Mammary epithelial cell (primary cell): ENCODE measurements around a stretch of chr5.

- CAGE, long polyA plus RNA: no peak
- RRBS: no CpG with 5 or more reads among the region's 15 CpGs
These were observed 14.0 kb downstream of the MATR3 start for GRCh38 chr5:139306937-139308456.

DNA sequence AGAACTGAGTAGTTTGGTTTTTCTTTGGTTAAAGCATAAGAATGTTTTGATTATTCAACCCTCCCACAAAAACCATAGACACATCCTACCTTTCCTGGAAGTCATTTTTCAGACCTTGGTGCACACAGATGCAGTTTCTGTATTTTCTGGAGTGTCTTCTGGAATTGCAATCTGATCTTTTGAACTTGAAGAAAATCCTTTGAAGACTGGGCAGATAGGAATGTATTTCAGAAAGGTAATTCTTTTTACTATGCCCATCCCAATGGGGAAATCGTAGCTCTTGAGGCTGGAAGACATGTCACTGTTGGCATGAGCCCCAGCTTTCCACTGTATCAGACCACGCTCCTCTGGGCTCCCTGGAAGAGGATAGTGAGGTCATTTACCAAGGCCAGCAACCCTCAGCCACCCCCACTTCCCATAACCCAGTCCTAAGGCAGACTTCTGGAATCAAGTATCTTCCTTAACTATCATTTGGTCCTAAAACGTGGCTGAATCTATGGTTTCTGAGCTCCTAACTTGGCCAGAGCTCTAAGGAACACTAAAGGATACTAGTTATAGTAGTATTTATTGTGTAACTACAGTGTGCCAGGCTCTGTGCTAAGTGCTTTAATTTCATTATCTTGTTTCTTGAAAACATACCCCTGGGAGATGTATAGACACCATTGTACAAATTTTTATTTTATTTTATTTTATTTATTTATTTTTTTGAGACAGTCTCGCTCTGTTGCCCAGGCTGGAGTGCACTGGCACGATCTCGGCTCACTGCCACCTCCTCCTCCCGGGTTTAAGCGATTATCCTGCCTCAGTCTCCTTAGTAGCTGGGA, 11.0 kb downstream of the SLC23A1 start:
- CAGE, long polyA plus RNA: no peak
- RRBS: no CpG with 5 or more reads among the region's 8 CpGs

- CAGE, long polyA plus RNA: no peak
- RRBS: no CpG with 5 or more reads among the region's 1 CpG
These were observed 14.9 kb upstream of the SPATA24 start for GRCh38 chr5:139418769-139419122.

GRCh38 chr5:139443502-139444596, 4.5 kb upstream of the DNAJC18 start:
- CAGE, long polyA plus RNA: no peak
- RRBS: no CpG with 5 or more reads among the region's 6 CpGs

- CAGE, long polyA plus RNA: no peak
- RRBS: no CpG with 5 or more reads among the region's 8 CpGs
These were observed 3.9 kb downstream of the STING1 start for GRCh38 chr5:139478554-139479184.

GRCh38 chr5:139480904-139481610, 1.5 kb downstream of the STING1 start:
- CAGE, long polyA plus RNA: no peak
- RRBS: no CpG with 5 or more reads among the region's 13 CpGs

DNA sequence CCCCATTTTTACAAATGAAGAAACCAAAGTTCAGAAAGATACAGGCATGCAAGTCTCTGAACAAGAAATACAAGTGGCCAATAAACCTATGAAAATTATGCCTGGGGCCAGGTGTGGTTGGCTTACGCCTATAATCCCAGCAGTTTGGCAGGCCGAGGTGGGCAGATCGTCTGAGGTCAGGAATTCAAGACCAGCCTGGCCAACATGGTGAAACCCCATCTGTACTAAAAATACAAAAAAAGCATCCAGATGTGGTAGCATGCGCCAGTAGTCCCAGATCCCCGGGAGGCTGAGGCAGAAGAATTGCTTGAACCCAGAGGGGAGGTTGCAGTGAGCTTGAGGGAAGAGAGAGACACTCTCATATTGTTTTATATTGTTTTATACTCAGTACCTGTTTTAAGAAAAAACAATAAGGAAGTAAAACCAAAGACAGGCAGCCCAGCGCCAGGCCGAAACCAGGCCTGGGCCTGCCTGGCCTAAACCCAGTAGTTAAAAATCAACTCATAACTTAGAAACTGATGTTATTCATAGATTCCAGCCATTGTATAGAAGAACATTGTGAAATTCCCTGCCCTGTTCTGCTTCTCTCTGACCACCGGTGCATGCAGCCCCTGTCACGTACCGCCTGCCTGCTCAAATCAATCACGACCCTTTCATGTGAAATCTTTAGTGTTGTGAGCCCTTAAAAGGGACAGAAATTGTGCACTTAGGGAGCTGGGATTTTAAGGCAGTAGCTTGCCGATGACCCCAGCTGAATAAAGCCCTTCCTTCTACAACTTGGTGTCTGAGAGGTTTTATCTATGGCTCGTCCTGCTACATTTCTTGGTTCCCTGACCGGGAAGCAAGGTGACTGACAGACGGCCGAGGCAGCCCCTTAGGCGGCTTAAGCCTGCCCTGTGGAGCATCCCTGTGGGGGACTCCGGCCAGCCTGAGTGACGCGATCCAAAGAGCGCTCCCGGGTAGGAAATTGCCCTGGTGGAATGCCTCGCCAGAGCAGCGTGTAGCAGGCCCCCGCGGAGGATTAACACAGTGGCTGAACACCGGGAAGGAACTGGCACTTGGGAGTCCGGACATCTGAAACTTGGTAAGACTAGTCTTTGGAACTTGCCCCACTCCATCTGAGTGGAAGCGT, 35.2 kb upstream of the UBE2D2 start:
- CAGE, long polyA plus RNA: no peak
- RRBS: no CpG with 5 or more reads among the region's 29 CpGs

DNA sequence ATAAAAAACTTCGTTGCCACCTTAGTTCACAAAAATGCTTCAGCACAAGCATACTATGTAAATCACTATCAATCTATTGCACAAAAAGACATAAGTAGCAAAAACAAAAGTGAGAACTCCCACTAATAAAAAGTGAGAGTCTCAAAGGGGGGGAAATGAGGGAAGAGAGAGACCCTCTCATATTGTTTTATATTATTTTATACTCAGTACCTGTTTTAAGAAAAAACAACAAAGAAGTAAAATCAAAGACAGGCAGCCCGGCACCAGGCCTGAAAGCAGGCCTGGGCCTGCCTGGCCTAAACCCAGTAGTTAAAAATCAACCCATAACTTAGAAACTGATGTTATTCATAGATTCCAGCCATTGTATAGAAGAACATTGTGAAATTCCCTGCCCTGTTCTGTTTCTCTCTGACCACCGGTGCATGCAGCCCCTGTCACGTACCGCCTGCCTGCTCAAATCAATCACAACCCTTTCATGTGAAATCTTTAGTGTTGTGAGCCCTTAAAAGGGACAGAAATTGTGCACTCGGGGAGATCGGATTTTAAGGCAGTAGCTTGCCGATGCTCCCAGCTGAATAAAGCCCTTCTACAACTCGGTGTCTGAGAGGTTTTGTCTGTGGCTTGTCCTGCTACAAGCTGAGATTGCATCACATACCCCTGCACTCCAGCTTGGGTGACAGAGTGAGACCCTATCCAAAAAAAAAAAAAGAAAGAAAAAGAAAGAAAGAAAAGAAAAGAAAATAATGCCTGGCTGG, 30.0 kb upstream of the UBE2D2 start:
- CAGE, long polyA plus RNA: no peak
- RRBS: no CpG with 5 or more reads among the region's 9 CpGs

GRCh38 chr5:139573441-139573932, 12.3 kb downstream of the UBE2D2 start:
- CAGE, long polyA plus RNA: no peak
- RRBS: no CpG with 5 or more reads among the region's 13 CpGs

GRCh38 chr5:139650701-139651709, 2.9 kb downstream of the CXXC5 start:
- CAGE, long polyA plus RNA: no peak
- RRBS: 24% methylated on average over 5 of the region's 25 CpGs

- CAGE, long polyA plus RNA: no peak
- RRBS: no CpG with 5 or more reads among the region's 18 CpGs
These were observed 21.1 kb downstream of the CXXC5 start for GRCh38 chr5:139669156-139669808.

GRCh38 chr5:139696503-139697196, 48.5 kb downstream of the CXXC5 start:
- CAGE, long polyA plus RNA: no peak
- RRBS: no CpG with 5 or more reads among the region's 32 CpGs

GRCh38 chr5:139697964-139698212, 49.7 kb downstream of the CXXC5 start:
- CAGE, long polyA plus RNA: no peak
- RRBS: no CpG with 5 or more reads among the region's 3 CpGs

DNA sequence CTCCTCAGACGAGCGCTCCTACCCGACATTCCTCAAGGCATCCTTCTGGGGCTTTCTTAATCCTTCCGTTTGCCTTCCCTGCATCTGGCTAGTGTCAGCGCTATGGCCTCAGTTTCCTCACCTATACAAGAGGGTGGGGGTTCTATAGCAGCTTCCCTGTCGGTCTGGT, 63.4 kb downstream of the CXXC5 start:
- CAGE, long polyA plus RNA: no peak
- RRBS: no CpG with 5 or more reads among the region's 6 CpGs

- CAGE, long polyA plus RNA: no peak
- RRBS: no CpG with 5 or more reads among the region's 18 CpGs
These were observed 50.5 kb upstream of the PSD2 start for GRCh38 chr5:139744880-139745794.

- CAGE, long polyA plus RNA: no peak
- RRBS: 3% methylated on average over 5 of the region's 45 CpGs
These were observed 31.4 kb upstream of the PSD2 start for GRCh38 chr5:139764130-139764731.

DNA sequence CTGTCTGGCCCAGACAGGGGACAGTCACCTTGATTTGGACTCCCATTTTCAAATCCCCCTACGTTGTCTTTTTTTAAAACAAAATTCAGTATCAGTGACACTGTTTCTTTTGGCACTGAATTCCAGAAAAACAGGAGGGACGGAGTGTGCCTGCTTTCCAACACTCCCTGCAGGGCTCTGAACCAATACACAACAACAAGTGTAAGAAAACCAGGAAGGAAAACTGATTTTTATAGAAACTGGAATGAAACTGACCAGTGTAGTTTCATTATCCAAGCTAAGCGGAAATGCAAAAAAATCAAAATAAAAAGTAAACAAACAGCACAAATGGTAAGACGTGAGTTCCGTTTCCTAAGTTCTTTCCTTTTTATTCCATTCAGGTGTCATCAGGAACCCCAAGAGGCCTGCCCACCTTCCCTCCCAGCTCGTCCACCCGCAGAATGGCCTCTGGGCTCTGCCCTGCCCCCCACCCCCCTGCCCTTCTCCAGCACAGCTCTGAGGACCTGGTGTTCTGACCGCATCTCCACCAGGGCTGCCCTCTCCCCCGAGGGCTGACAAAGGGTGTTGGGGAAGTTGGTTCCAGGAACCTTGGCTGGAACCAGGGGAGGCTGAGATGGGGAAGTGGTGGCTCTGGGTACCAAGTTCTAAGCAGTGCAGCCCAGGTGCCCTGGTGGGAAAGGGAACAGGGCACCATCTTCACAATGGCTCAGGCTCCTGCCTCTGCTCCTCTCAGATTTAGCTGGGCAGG, 73.6 kb downstream of the PSD2 start:
- CAGE, long polyA plus RNA: no peak
- RRBS: no CpG with 5 or more reads among the region's 9 CpGs

GRCh38 chr5:140038396-140039132, 4.5 kb downstream of the NRG2 start:
- CAGE, long polyA plus RNA: no peak
- RRBS: no CpG with 5 or more reads among the region's 8 CpGs

DNA sequence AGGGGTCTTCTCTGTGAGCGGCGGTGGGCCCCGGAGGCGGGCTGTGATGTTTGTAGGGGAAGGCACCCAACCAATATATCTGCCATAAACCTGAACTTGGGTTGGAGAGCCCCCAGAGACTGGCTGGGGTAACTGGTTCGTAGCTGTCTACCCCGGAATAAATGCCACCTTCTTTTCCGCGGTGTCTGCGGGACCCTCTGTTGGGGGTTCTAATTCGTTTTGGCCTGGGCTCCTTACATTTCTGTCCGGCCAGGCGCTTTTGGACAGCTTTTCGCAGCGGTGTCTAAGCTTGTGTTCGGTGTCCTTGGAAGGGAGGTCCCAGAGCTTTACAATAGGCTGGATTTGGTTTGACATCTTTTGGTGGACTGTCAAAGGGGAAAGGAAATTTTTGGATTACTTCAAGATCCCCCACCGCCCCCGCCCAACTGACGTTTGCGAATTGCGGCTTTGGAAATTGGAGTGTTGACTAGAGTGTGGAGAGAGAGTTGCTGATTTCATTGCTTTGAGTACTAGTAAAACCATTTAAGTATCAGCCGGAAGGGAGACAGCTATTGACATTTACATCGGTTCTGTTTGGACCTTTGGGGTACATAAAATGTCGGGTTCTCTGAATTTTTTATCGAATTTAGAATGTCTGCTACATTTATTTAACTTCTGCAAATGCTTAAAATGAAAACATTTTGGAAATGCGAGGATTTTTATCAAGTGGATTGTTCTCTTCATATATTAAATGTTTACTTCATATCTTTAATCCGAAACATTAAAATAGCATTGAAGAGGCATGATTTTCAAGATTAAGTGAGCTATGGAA, 4.8 kb upstream of the PURA start:
- CAGE, long polyA plus RNA: no peak
- RRBS: 50% methylated on average over 5 of the region's 26 CpGs

DNA sequence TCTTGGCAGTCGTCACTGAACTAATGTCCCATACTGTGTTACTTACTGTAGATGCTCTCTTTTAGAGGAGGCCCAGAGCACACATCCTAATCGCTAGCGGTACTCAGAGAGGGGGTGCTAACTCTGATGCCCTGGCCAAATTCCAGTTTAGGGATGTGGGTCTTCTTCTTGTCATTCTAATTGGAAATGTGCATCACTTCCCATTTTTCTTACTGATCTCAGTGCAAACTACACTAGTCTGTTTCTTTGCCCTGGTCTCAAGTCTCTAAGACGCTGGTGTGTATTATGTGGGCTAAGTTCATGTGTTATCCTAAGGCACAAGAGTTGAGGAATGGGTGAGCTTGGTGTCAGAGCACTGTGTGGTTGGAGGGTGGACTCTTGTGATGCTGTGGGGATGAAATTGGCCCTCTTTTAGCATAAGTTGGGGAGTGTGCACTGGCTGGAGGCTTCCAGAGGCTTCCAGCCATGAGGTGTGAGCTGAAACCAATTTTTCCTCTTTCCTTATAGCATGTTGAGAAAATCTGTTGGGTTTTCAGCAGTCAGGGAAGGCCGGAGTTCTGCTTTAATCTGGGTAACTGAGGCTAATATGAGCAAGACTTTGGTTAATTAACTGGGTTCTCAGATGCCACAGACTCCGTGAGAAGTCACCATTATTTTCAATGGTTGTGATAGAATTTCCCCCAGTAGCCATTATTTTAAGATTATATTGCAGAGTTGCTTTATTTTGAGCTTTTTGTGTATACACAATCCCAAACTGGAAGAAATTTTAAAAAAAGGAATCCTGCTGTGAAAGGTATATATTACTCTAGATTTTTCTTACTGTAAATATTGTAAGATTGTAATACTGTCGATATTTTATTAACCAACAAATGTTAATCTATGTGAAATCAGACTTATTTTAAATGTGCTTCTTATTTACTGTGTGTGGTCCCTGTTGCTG, 1.4 kb downstream of the IGIP start:
- CAGE, long polyA plus RNA: no peak
- RRBS: no CpG with 5 or more reads among the region's 7 CpGs